NB4 (cell line): ENCODE measurements around a stretch of chr7.

GRCh38 chr7:55545234-55546080 is 26.8 kb downstream of the VOPP1 start:
- RRBS, result no CpG with 5 or more reads among the region's 11 CpGs

GRCh38 chr7:55557588-55558093 is 14.7 kb downstream of the VOPP1 start:
- RRBS, result no CpG with 5 or more reads among the region's 7 CpGs

- RRBS, result no CpG with 5 or more reads among the region's 7 CpGs
These were observed 135.7 kb upstream of the VOPP1 start for GRCh38 chr7:55707902-55708491.

DNA sequence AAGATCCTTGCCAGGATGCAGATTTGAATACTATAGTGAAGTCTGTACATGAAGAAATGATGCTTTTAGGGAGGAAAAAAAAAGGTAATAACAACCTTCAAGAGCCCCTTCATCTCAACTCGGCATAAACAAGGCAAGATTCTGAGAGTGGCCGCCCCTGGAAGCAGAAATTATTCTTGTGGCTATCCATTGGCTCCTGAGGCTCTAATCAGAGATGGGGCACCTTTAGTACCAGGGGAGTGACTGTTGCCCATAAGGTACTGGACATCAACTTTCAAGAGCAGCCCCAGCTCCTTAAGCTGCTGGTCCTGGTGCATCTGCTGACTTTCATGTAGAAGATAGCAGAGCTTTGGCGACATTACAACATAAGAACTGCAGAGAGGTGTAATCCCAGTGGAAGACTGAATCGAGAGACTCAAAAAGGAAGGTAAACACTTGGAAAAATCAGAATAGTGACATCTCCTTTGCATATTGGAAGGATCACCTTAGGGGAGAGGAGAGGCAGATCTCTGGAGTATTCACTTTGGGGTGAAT is 24.5 kb downstream of the ZNF713 start:
- RRBS, result no CpG with 5 or more reads among the region's 4 CpGs

- RRBS, result no CpG with 5 or more reads among the region's 4 CpGs
These were observed 34.1 kb downstream of the PSPH start for GRCh38 chr7:56017075-56017539.

- RRBS, result 72% methylated on average over 14 of the region's 47 CpGs
These were observed 58.8 kb upstream of the NUPR2 start for GRCh38 chr7:56175022-56175445.

- RRBS, result no CpG with 5 or more reads among the region's 26 CpGs
These were observed 367.0 kb upstream of the NUPR2 start for GRCh38 chr7:56483136-56483714.

DNA sequence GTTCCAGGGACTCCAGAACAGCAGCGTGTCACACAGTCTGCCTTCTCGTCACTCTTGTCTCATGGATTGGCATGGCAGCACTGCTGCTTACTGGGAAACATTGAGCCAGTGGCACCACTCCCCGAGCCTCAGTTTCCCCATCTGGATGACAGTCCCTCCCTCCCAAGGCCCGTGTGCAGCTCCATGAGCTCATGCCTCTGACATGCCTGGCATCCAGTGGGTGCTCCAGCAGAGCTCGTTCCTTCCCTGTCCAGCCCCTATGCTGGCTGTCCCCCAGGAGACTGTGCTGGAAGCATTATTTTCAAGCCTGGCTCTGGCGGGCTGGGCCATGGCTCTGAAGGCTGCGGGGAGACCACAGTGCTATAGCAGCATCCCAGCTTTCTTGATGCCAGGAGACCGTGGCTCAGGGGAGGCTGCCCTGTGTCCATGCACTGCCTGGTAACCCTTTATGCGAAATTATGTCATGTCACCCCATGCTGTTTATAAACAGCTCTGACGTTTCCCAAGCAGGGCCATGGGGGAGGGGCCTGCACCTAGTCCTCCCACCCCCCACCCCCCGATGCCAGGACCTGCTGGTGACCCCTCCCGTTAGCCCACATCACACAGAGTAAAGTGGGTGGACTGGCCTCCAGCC is 106.1 kb upstream of the ZNF716 start:
- RRBS, result no CpG with 5 or more reads among the region's 12 CpGs

- RRBS, result no CpG with 5 or more reads among the region's 10 CpGs
These were observed 428 bp downstream of the ZNF716 start for GRCh38 chr7:57450373-57450836.

GRCh38 chr7:57821763-57822244 is 371.8 kb downstream of the ZNF716 start:
- RRBS, result no CpG with 5 or more reads among the region's 35 CpGs

GRCh38 chr7:64685372-64686159 is 19.6 kb downstream of the ZNF107 start:
- RRBS, result no CpG with 5 or more reads among the region's 10 CpGs

DNA sequence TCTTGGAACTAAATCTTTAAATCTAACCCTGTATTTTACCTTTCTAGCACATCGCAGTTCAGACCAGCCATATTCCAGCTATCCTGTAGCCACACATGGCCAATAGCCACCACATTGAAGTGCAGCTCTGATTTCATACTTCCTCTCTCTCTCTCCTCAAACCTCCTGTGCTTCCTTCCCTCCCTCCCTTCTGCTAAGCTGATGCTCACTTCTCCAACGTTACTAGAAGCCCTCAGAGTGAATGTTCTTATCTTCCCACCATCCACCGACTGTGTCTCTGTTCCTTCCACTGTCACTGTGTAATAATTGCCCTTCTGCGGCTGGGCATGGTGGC is 574 bp upstream of the ERV3-1 start:
- RRBS, result no CpG with 5 or more reads among the region's 4 CpGs

GRCh38 chr7:66093757-66094140 is 18.1 kb downstream of the ASL start:
- RRBS, result no CpG with 5 or more reads among the region's 4 CpGs

GRCh38 chr7:66141135-66141844 is 26.6 kb downstream of the CRCP start:
- RRBS, result no CpG with 5 or more reads among the region's 11 CpGs

GRCh38 chr7:66187978-66188338 is 17.2 kb upstream of the TPST1 start:
- RRBS, result no CpG with 5 or more reads among the region's 2 CpGs

- RRBS, result no CpG with 5 or more reads among the region's 4 CpGs
These were observed 33.2 kb downstream of the TPST1 start for GRCh38 chr7:66238255-66238774.

- RRBS, result no CpG with 5 or more reads among the region's 2 CpGs
These were observed 92.0 kb downstream of the TPST1 start for GRCh38 chr7:66297071-66297543.

DNA sequence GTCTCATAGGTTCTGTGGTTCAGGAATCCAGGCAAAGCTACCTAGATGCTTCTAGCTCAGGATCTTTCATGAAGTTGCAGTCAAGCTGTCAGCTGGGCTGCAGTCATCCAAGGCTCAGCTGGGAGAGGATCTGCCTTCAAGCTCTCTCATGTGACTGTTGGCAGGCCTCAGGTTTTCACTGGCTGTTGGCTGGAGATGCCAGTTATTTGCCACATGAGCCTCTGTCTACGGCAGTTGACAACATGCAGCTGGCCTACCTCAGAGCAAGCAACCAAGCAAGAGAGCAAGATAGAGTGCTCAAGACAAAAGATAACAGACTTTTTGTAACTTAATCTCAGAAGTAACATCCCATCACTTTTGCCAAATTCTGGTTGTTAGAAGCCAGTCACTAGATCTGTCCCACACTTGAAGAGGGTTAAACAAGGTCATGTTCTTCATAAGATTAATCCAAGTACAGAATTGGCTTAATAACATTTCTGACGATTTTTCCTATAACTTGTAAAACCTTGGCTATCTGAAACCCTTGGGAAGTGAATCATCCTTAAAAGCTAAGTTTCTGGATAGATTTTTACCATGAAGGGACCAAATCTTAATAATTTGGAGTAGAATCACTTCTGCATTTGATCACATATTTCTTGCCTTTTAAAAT is 125.9 kb downstream of the TPST1 start:
- RRBS, result no CpG with 5 or more reads among the region's 2 CpGs

DNA sequence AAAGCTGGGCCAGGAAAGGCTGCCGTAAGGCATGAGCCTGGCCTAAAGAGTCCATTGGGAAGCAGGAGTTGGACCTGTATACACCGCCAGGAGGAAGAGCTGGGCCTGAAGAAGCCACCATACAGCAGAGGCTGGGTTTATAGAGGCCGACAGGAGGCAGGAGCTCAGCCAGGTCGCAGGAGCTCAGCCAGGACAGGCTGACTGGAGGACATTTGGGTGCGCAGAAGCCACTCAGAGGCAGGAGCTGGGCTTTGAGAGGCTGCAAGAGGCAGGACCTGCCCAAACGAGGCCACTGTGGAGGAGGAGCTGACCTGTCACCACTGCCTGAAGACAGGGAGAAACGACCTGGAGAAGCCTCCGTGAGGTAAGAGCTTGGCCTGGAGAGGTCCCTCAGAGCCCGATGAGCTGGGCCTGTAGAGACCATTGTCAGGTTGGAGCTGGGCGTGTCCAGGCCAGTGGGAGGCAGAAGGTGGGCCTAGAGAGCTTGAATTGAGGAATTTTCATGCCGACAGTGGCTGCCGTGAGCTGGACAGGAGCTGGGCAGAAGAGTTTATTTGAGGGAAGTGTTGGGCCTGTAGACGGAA is 173.9 kb downstream of the TPST1 start:
- RRBS, result no CpG with 5 or more reads among the region's 13 CpGs